Heart left ventricle (tissue), 7 donors: ENCODE data around the gene USP25.

DNA sequence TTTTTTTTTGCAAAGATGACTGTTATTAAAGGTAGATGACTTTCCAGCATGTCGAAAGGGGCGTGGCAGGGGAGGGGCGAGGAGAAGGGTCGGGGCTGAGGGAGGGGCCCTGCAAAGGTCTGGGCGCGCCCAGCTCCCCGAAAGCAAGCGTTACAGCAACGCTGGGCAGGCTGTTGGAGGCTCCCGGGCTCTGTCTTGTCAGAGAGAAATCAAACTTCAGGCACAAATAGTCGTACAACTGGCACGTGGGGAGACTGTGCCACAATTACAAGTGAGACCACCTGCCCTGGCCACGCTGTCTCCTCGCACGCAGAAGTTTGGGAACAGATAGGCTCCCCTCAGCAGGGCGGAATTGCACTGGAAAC, 2907.7 kb upstream of the TPTE start:
- PRO-cap, 6 experiments, result no peak in any of the 6 experiments
- RAMPAGE, long total RNA, 2 experiments, result no peak in any of the 2 experiments
- RRBS, result no CpG with 5 or more reads among the region's 16 CpGs

DNA sequence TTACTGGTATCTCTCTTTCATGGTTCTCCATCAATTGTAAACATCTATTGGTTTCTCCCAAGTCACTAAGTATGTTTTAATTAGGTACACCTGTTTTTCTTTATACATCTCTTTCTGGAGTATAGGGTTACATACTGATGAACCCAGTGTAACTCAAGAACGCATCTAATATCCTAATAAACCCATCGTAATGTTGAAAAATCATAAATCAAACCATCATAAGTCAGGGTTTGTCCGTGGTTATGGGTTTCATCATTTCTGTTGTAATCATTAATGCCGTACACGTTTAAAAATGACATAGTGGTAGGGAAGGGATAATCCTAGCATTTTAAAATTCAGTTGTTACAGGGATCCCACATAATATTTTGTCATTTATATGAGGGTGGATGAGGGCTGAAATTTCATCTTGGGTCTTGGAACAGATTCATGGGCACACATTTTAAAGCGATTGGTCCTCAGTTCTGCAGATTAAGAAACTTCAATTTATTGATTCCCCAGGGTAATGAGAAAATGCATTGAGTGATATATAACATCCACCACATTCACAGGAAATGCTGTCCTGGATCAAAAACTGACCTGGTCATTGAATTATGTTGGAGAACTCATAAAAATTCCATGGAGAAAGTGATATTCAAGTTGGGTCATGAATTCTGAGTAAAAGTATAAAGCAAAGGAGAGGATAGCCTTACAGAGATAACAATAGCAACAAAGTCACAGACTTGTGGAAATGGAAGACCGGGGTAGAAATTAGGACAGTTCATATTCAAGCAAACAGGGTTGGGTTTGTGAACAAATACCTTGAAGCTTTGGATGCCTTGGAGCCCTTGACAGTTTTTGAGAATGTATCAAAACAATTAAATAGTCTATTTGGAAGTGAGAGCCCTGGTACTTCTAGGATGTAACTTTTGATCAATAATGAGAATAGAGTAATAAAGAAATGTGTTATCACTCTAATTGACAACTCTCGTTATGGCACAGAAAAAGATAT, 1527.3 kb upstream of the TPTE start:
- PRO-cap, 6 experiments, result peak in 1 of 6 experiments; most common plus-strand start position 293 of the sequence (in 1)
- RAMPAGE, long total RNA, 2 experiments, result no peak in any of the 2 experiments
- RRBS, result no CpG with 5 or more reads among the region's 8 CpGs

DNA sequence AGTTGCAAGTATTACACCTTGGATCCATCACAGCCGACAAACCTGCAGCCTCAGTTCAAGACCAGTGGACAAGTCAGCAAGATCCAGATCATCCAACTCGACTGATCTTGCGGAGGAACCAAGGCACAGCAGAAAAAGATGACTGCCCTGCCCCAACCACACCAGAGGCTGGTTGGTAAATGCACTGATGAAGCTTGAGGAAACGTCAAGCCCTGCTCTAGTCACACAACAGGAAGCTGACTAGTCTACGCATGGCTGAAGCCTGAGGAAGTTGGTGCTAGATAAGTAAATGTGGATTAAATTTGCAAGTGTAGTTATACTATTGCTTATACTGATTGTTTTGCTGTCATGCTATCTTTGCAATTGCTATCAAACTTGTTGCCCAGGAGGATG, 89.1 kb downstream of the LIPI start:
- PRO-cap, 6 experiments, result no peak in any of the 6 experiments
- RAMPAGE, long total RNA, 2 experiments, result no peak in any of the 2 experiments
- RRBS, result no CpG with 5 or more reads among the region's 5 CpGs

GRCh38 chr21:14266985-14267415, 51.0 kb downstream of the RBM11 start:
- PRO-cap, 6 experiments, result no peak in any of the 6 experiments
- RAMPAGE, long total RNA, 2 experiments, result no peak in any of the 2 experiments
- RRBS, result no CpG with 5 or more reads among the region's 1 CpG

GRCh38 chr21:14454196-14454889, 71.4 kb upstream of the HSPA13 start:
- PRO-cap, 6 experiments, result no peak in any of the 6 experiments
- RAMPAGE, long total RNA, 2 experiments, result no peak in any of the 2 experiments
- RRBS, result no CpG with 5 or more reads among the region's 6 CpGs

- PRO-cap, 6 experiments, result no peak in any of the 6 experiments
- RAMPAGE, long total RNA, 2 experiments, result no peak in any of the 2 experiments
- RRBS, result no CpG with 5 or more reads among the region's 3 CpGs
Measured at GRCh38 chr21:14548626-14549286, 2.6 kb upstream of the SAMSN1 start.

- PRO-cap, 6 experiments, result no peak in any of the 6 experiments
- RAMPAGE, long total RNA, 2 experiments, result no peak in any of the 2 experiments
- RRBS, result no CpG with 5 or more reads among the region's 1 CpG
Measured at GRCh38 chr21:14602720-14603022, 56.6 kb upstream of the SAMSN1 start.

DNA sequence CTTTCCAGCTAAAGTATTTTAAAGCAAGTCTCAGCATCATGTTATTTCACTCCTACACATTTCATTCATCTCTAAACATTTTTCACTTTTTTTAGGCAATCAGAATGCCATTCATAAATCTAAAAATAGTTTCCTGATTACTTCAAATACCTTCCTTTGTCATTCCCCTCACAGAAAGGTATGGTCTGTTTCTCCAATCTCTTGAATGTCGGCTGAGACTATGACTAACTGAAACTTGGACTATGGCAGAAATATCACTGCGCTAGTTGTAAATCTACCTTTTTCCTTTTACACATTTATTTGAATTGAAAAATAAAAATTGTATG, 116.5 kb upstream of the SAMSN1 start:
- PRO-cap, 6 experiments, result no peak in any of the 6 experiments
- RAMPAGE, long total RNA, 2 experiments, result no peak in any of the 2 experiments
- RRBS, result no CpG with 5 or more reads among the region's 2 CpGs

DNA sequence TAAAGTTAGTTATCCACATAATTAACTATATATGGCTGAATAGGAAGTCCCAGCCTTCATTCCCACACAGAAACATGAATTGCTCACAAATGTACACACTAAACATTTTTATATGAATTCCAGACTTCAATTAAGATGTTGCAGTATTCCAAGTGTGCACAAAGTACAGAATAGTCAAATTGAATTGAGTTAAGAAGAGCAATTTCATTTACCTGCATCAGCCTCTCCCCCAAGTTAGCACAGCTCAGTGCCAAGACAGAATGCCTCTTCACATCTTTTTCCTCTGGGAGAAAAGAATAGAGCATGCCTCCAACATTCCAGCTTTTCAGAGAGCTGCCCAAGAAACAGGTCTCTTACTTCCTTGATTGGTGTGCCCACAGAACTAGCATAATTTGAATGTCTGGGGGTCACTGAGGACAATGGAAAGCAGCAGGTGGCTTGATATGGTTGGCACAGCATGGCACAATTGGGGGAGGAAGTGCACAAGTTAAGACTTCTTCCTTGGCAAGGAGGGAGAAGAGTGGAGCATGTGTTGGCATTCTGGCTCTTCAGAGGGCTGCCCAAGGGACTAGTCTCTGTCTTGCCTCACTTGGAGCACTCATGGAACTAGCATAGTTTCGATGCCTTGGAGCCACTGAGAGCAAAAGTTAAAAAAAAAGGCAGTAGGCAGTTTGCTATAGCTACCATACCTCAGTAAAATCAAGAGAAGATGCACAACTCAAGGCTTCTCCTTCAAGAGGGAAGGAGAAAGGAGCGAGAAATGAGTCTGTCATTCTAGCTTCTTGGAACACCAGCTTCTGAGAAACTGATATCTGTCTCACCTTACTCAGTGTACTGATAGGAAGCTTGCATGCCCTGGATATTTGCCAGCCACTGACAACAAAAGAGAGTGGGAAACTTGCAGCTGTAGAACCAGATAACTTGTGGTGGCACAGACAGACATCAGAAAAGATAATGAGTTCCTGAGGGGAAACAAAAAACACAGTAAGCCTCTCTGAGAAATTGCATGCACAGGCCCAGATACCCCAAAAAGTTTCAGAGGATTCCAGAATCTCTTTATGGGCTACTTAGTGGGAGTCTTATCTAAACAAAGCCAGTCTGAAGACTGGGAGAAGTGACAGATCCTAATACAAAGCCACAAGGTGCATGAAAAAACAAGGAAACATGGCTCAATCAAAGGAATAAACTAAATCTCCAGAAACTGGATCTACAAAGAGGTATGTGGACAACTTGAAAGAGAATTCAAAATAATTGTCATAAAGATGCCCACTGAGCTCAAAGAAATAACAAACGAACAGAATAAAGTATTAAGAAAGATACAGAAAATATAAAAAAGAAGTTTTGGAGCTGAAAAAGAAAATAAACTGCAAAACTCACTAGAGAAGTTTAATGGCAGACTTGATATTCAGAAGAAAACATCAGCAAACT, 207.5 kb upstream of the SAMSN1 start:
- PRO-cap, 6 experiments, result no peak in any of the 6 experiments
- RAMPAGE, long total RNA, 2 experiments, result no peak in any of the 2 experiments
- RRBS, result no CpG with 5 or more reads among the region's 3 CpGs

DNA sequence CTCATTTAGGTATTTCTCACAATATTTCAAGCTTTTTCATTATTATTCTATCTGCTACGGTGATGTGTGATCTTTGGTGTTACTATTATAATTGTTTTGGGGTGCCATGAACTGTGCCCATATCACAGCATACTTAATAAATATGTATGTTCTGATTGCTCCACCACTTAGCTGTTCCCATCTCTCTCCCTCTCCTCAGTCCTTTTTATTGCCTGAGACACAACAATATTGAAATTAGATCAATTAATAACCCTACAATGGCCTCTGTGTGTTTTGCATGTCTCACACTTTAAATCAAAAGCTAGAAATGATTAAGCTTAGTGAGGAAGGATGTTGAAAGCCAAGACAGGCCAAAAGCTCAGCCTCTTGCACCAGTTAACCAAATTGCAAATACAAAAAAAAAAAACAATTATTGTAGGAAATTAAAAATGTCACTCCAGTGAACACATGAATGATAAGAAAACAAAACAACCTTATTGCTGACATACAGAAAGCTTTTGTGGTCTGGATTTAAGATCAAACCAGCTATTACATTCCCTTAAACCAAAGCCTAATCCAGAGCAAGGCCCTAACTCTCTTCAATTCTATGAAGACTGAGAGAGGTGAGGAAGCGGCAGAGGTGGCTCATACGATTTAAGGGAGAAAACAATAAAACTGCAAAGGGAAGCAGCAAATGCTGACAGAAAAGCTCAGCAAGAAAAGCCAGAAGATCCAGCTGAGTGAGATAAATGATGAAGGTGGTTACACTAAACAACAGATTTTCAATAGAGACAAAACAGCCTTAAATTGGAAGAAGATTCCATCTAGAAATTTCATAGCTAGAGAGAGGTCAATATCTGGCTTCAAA, 81.8 kb downstream of the NRIP1 start:
- PRO-cap, 6 experiments, result no peak in any of the 6 experiments
- RAMPAGE, long total RNA, 2 experiments, result no peak in any of the 2 experiments
- RRBS, result no CpG with 5 or more reads among the region's 3 CpGs

DNA sequence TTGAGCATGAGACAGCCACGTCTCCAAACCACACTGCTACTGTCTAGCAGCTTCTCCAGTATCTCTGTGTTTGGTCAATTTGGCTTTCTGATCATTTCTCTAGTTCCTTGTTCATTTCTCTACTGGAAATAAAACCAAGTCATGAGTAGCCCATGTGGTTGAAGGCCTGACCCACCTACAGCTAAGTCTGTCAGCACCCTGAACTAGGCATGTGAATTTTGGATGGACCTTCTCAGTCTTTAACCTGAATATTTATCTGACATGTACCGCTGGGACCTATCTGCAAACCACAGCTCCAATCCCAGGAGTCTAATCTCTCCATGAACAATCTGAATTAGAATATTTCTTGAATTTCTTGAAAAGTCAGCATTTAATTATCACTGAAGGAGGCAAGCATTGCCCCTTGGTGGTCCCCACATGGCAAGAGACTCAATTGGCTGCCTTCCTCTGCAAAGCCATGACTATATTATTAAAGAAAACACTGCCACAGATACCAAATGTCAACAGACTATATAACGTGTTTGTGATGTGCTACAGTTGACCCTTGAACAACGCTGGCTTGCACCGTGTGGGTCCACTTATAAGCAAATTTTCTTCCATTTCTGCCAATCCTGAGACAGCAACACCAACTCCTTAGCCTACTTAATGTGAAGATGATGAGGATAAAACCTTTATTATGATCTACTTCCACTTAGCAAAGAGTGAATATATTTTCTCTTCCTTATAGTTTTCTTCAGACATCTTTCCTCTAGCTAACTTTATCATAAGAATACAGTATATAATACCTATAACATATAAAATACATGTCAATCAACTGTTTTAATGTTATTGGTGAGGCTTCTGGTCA, 66.6 kb downstream of the NRIP1 start:
- PRO-cap, 6 experiments, result no peak in any of the 6 experiments
- RAMPAGE, long total RNA, 2 experiments, result no peak in any of the 2 experiments
- RRBS, result no CpG with 5 or more reads among the region's 5 CpGs

DNA sequence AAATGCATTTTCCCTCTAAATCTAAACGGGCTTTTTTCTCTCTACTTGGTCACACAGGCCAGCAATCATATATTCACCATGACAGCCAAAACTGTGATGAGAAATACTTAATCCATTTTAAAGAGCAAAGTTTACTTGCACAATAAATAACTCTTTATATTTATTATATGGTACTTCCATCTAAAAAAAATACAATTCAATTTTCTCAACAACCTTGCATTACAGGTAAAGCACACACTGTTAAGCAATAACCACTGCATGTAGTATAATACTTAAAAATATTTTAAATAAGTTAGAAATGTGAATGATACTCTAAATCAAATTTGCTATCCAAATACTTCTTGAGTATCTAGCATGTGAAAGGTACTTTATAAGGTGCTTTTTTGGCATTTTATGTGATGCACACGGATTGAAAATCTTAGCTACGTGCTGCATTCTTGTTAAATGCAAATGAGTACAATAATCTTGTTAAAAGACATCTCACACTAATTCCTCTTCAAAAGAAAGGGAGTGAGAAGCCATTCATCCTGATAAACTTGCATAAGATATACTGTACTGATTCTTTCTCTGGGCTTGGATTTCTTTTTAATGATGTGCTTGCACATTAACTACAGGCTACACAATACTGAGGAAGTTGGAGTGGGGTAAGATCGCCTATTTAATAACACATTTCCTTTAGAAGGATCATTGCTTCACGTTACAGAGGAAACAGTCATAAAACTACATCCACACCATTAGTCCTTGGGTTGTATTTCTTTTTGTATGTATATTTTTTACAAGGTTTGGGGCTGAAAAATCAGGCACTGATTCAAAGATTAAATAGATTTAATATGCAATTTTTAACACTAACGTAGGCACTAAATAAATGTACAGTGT, 36.8 kb downstream of the NRIP1 start:
- PRO-cap, 6 experiments, result no peak in any of the 6 experiments
- RAMPAGE, long total RNA, 2 experiments, result no peak in any of the 2 experiments
- RRBS, result no CpG with 5 or more reads among the region's 6 CpGs

GRCh38 chr21:15045633-15046464, 19.0 kb downstream of the NRIP1 start:
- PRO-cap, 6 experiments, result no peak in any of the 6 experiments
- RAMPAGE, long total RNA, 2 experiments, result no peak in any of the 2 experiments
- RRBS, result no CpG with 5 or more reads among the region's 6 CpGs

DNA sequence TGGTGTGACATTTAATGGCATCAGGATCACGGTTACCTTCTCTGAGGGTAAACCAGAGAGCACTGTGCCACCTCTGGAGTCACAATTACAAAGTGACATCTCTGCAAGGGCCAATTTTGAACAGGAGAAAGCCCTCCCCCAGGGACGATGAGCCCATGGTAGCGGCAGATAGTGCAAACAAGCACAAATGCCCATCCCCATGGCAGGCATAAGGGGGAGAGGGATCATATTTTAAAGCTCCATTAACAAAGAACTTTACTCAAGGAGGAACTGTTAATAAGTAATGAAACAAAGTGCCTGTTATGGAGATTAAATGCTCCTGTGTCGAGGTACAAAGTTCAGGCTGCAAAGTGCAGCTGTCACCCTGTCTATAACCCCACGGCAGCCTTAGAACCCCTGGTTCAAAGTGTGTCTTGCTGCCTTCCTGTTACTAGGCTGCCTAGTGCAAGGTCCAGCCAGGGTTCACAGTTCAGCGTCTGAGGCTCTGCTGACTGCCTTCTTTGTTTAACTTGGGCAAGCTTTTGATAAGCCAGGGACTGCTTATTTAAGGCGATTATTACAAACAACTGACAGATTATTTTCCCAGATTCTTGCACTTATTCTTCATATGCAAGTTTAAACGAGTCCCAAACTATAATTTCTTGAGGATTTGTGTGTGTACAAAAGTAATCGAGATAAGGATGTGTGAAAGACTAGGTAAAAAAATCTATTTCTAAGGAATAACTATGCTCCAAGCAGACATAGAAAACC, 75.7 kb upstream of the NRIP1 start:
- PRO-cap, 6 experiments, result no peak in any of the 6 experiments
- RAMPAGE, long total RNA, 2 experiments, result no peak in any of the 2 experiments
- RRBS, result no CpG with 5 or more reads among the region's 9 CpGs

GRCh38 chr21:15224317-15224989, 159.7 kb upstream of the NRIP1 start:
- PRO-cap, 6 experiments, result no peak in any of the 6 experiments
- RAMPAGE, long total RNA, 2 experiments, result no peak in any of the 2 experiments
- RRBS, result no CpG with 5 or more reads among the region's 6 CpGs

GRCh38 chr21:15729538-15729889, 268 bp upstream of the USP25 start:
- PRO-cap, 6 experiments, result peak in 6 of 6 experiments; most common minus-strand start chr21:15729738 (in 3)
- RAMPAGE, long total RNA, 2 experiments, result no peak in any of the 2 experiments
- RRBS, result 1% methylated on average over 27 of the region's 37 CpGs

GRCh38 chr21:15729890-15730815, at the start of gene USP25:
TSS of gene USP25 (plus strand) at chr21:15729982.
- PRO-cap, 6 experiments, result peak in 6 of 6 experiments; most common plus-strand start chr21:15729982 (in 5); most common minus-strand start chr21:15730215 (in 1)
- RAMPAGE, long total RNA, 2 experiments, result no peak in any of the 2 experiments
- RRBS, result 1% methylated on average over 63 of the region's 119 CpGs

- PRO-cap, 6 experiments, result no peak in any of the 6 experiments
- RAMPAGE, long total RNA, 2 experiments, result no peak in any of the 2 experiments
- RRBS, result no CpG with 5 or more reads among the region's 3 CpGs
Measured at GRCh38 chr21:15806076-15806804, 76.5 kb downstream of the USP25 start.

- PRO-cap, 6 experiments, result no peak in any of the 6 experiments
- RAMPAGE, long total RNA, 2 experiments, result no peak in any of the 2 experiments
- RRBS, result no CpG with 5 or more reads among the region's 2 CpGs
Measured at GRCh38 chr21:16086995-16087393, 357.2 kb downstream of the USP25 start.

- PRO-cap, 6 experiments, result no peak in any of the 6 experiments
- RAMPAGE, long total RNA, 2 experiments, result no peak in any of the 2 experiments
- RRBS, result no CpG with 5 or more reads among the region's 3 CpGs
Measured at GRCh38 chr21:16241047-16241568, 511.3 kb downstream of the USP25 start.